Panc1 (cell line): ENCODE data around the genes ATG101, KRT85 and KRT1.

DNA sequence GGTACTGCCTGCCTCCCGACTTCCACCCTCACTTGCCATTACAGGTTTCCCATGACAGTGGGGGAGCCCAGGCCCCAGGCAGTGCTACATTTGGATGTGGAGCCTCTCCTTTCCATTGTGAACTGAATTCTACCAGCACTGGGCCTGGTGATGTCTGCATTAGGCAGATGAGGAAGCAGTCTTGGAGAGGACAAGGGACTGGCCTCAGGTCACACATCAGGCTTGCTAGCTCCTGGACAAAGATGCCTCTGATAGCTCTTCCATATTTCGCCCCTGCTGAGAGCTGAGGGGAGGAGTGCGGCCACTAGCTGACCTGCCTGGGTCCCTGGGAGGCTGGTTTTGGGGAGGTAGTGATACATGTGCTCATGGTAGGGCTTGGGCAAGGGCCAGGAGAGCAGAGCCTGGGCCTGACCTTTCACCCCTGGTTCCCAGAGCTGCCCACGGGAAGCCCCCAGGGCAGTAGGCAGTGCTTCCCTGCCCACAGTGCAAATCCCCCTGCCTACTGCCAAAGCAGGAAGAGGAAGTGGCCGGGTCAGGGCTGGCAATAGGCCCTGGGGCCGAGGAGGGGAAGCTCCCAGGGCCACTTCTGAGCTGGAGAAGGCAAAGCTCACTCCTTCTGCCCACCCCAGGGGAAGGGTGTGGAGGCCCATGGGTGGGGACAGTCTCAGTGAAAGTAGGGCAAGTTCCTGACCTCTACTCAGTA lies 5.7 kb upstream of the NR4A1 start:
- RRBS, 2 experiments, result no CpG with 5 or more reads among the region's 6 CpGs

DNA sequence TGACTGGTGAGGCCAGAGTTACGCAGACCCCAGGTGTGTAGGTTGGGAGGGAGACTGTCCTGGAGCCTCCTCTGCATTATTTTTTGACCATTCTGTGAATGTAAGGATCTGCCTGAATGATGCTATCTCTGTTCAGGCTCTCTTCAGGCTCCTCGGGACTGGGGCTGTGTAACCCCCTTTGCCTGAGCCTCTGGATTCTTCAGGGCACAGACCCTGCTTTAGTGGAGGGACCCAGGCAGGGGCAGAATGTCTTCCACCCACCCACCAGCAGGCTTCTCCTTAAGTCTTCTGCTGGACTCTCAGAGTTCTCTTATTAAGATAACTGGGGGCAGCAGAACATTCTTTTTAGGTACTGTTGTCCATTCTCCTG lies 1.9 kb downstream of the NR4A1 start:
- RRBS, 2 experiments, result no CpG with 5 or more reads among the region's 2 CpGs

DNA sequence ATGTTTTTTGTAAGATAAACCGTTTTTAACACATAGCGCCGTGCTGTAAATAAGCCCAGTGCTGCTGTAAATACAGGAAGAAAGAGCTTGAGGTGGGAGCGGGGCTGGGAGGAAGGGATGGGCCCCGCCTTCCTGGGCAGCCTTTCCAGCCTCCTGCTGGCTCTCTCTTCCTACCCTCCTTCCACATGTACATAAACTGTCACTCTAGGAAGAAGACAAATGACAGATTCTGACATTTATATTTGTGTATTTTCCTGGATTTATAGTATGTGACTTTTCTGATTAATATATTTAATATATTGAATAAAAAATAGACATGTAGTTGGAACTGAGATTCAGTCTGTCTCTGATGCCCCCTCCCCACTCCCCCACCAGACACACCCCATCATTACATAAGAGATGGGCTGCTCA lies 7.9 kb downstream of the NR4A1 start:
- RRBS, 2 experiments, result no CpG with 5 or more reads among the region's 5 CpGs

DNA sequence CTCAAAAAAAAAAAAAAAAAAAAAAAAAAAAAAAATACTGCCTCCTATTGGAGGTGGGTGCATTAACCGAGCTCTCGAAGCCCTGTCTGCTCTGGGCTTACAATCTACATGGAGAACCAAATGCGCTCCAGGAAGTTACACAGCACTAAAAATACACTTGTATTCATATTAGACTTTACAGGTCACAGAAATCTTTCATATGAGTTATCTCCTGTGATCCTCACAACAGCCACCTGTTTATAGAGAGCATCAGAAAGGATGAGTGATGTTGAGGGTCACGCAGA lies 848 bp upstream of the ATG101 start:
- RRBS, 2 experiments, result no CpG with 5 or more reads among the region's 4 CpGs

DNA sequence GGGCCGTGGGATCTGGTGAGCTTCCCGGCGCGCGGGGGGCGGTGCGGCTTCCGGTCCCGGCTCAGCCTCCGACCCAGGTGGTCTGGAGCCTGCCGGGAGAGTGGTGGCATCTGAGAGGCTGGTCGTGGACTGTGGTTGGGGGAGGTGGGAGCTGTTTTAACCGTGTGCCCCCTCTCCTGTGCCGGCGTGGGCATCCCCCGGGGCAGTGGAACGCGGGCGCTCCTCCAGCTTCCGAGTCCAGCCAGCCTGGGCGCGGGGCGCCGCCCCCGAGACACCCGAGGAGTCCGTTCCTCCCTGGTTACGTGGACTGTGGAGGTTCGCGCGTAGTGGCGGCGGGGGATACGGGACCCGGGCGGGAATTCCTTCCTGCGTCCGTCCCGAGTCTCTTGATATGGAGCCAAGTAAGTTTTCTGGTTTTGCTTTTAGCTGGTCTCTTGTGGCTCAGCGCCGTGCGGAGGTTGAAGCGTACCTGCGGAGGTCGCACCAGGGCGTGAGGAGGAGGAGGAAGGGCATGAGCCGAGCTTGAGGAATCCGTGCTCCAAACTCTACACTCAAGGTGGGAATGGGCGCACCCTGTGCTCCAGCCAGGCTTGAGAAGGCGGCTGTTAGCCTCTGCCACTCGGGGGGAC lies at the start of gene ATG101:
Gene ATG101, plus strand, starts transcription at position 51 of the 629 bp plus-strand sequence.
- RRBS, 2 experiments, result 2 to 10% methylated on average over 4 of the region's 51 CpGs

DNA sequence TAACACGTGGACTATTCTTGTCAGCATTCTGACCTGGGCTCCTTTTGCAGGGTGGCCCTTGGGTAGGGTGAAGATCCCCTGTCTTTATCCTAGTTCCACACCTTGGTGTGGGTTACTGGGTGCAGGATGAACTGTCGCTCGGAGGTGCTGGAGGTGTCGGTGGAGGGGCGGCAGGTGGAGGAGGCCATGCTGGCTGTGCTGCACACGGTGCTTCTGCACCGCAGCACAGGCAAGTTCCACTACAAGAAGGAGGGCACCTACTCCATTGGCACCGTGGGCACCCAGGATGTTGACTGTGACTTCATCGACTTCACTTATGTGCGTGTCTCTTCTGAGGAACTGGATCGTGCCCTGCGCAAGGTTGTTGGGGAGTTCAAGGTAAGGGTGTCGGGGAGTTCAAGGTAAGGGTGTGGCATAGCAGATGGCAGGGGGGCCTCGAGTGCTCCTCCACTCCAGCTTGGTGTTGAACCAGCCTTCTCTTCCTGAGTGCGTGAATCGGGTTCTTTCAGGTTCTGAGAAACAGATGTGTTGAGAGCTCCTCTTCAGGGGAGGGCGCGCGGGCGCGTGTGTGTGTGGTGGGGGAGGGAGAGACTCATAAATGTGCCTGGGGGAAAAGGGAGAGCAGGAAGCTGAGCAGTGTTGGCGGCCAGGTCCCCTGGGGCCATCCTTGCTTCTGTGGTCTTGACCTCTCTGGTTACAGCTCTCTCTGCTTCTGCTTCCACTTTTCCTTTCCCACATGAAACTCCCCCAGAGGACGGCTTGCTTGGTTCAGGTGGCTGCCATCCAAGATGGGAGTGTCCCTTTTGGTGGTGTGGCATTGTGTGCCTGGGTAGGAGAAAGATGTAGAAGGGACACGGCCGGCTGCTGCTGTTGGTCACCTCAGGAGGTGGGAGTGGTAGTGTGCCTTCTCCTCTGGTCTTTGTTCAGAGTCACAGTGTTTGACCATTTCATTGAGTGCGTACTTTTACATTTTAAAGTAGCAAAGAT lies 4.0 kb downstream of the ATG101 start:
- RRBS, 2 experiments, result no CpG with 5 or more reads among the region's 26 CpGs

DNA sequence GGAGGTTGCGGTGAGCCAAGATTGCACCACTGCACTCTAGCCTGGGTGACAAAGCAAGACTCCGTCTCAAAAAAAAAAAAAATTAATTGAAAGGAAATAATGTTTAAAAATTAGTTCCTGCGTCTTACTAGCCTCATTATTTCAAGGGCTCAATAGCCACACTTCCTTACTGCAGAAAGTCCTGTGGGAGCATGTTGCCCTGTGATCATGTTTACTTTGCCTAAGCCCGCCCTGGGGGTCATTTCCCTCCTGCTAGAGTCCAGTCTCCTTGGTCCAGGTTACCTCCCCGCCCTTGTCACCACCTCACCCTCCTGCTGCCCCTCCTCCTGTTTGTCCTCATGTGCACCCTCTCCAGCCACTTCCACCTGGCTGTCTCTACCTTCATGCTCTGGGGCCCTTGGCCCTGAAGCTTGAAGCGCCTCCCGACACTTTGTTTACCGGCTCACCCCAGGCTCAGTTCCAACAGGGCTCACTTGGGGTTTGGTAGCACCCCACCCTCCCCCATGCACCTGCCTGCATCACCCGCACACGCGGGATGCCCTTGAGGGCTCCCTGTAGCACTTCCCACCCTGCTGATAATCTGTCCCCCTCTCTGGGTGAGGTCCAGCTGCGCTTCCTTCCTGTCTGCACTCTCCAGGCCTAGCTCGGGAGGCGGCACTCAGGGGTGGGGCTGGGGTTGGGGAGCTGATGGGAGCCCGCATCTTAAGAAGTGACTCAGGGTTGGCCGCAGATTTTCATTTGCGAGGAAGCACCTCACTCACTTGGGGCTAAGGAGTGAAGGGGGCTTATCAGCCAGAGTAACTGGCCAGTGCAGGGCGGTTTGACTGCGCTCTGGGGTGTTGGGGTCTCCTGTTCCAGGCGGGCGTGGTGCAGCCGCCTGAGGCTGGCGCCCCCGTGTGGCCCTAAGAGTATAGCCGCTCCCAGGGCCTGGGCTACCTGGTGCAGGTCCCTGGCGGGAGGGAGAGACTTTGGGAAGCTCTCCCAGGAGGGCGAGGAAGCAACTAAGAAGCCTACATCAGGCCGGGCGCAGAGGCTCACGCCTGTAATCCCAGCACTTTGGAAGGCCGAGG lies 40.1 kb downstream of the SMIM41 start:
- RRBS, 2 experiments, result no CpG with 5 or more reads among the region's 31 CpGs

- RRBS, 2 experiments, result no CpG with 5 or more reads among the region's 17 CpGs
Measured at GRCh38 chr12:52145288-52146147, 46.3 kb downstream of the KRT80 start.

DNA sequence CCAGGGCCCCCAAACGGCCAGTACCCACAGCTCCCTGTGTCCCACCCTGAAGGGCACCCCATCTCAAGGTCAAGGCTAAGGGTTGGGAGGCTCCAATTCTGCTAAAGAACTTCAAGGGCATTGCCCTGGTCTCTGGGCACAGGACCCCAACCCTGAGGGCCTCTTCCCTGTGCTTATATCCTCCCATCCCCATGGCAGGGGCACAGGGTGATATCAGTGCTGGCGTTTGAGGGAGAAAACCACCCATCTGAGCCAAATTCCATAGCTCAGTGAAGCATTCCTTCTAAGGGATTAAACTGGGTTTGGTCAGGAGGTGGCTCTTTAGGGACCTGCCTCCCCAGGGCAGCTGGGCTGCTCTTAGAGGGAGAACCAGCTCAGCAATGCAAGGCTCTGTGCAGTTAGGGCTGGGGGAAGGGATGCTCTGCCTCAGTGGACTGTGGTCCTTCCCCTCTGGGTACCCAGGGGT lies 2.1 kb downstream of the KRT80 start:
- RRBS, 2 experiments, result no CpG with 5 or more reads among the region's 2 CpGs

GRCh38 chr12:52202088-52202972 lies 10.5 kb upstream of the KRT80 start:
- RRBS, 2 experiments, result no CpG with 5 or more reads among the region's 19 CpGs

DNA sequence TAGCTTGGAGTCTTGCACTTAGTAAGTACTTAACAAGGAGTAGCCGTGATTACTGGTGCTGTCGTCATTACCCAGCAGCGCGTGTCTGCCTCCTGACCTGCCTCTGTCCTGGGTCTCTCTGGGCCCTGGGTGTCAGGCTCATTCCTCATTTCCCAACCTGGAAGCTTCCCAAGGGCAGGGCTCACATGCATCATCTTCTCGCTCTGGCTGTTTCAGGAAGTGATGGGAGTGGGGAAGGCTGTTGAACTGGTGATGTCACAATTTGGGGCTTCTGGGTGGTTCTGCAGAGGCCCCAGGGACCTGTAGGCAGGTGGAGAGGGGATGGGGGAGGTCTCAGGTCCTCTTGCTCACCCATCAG lies 18.8 kb upstream of the KRT80 start:
- RRBS, 2 experiments, result no CpG with 5 or more reads among the region's 5 CpGs

DNA sequence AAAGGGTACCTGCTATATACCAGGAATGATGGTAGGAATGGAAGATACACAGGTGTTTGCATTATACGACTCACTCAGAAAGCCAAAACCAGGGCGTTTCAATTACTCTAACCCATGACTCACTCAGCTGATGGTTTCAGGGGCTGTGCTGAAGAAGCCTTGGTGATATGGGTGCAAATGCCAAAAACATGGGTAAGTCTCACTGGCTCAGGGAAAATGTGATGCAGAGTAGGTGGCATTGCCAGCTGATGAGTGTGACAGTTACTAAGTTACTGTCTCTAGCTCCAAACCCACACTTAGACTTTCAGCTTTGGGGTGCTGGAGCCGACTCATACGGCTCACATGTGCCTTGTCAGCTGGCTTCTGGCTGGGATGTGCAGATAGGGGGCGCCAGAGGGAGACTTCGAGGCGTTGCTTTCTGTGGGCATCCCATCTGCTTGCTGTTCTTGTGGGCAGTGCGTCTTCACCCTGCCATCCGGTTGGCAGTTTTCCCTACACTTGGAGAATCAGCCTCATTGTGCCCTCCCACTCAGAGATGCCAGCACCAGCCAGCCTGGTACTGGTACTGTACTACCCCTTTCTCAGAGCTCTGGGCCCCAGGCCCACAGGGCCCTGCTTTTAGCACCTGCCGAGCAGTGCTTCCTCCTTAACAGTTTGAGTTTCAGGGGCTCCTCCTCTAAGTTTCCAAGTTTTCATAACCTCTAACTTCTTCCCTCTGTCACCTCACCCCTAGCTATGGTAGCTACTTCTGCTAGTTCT lies 11.0 kb upstream of the KRT7 start:
- RRBS, 2 experiments, result no CpG with 5 or more reads among the region's 10 CpGs

GRCh38 chr12:52235416-52236601 lies 2.8 kb downstream of the KRT7 start:
- RRBS, 2 experiments, result no CpG with 5 or more reads among the region's 7 CpGs

- RRBS, 2 experiments, result no CpG with 5 or more reads among the region's 3 CpGs
Measured at GRCh38 chr12:52247177-52247344, 14.0 kb downstream of the KRT7 start.

DNA sequence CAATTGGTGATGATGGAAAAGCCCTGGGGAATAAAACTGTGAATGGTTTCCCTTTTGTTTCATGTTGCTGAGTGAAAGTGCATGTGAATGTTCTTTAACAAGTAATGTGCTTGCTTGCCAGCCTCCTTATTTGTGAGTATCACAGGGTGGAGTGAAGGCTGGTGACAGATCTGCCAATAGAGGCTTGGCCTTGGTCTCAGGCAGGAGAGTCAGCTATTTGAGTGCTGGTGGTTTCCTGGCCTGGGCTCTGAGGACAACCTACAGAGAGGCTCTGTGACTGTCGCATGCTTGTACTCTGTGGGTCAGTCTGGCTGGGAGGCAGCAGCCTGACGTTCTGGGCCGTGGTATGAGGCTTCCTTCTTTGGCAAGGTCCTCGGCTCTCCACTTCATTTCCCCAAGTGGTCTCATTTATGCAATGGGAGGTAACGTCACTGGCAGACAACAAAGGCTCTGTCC lies 20.6 kb downstream of the KRT85 start:
- RRBS, 2 experiments, result no CpG with 5 or more reads among the region's 5 CpGs

DNA sequence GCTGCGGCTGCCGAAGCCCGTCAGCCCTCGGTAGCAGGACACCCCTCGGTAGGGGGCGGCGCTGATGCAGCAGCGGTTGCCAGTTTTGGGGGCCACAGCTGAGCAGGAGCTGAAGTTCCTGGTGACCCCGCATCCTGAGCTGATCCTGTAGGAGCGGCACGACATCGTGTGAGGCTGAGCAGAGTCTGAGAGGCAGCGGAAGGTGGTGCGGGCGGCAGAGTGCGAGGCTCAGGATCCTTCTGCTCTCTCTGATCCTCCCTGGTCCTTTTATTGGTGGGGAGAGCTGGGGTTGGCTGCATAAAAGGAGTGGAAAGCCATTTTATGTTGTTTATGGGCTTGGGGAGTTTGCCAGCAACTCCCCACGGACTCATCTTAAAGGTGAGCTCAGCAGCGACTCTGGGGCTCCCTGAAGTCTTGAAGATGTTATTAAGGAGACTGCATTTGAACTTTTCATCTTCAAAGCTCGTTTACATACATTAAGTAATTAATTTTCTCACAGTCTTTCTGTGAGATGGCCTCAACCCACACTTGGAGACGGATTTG lies at the start of gene KRT85:
Gene KRT85, minus strand, starts transcription at position 241 of the 543 bp plus-strand sequence.
- RRBS, 2 experiments, result no CpG with 5 or more reads among the region's 20 CpGs

DNA sequence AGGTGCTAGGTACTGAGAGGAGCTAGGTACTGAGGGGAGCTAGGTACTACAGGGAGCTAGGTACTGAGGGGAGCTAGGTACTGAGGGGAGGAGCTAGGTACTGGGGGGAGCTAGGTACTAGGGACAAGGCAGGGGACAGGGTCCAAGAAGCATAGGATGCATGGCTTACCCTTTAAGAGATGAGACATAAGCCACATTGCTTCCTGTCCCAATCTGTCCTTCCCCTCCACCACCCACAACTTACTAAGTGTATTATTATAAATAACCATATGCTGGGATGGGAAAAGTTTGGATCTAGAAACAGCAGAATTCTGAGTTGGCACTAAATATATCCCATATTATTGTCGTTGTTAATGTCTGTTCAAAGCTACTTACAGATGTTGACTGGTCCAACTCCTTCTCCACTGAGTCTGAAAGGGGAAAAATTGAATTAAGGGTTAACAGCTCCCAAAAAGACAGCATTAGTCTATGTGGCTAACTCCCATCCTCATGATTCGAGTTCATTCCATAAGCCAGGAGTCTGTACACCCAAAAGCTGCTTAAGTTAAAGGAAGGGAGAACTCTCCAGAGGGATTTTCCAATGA lies 4.7 kb downstream of the KRT5 start:
- RRBS, 2 experiments, result no CpG with 5 or more reads among the region's 2 CpGs

- RRBS, 2 experiments, result no CpG with 5 or more reads among the region's 4 CpGs
Measured at GRCh38 chr12:52612566-52613081, 5.7 kb downstream of the KRT73 start.

DNA sequence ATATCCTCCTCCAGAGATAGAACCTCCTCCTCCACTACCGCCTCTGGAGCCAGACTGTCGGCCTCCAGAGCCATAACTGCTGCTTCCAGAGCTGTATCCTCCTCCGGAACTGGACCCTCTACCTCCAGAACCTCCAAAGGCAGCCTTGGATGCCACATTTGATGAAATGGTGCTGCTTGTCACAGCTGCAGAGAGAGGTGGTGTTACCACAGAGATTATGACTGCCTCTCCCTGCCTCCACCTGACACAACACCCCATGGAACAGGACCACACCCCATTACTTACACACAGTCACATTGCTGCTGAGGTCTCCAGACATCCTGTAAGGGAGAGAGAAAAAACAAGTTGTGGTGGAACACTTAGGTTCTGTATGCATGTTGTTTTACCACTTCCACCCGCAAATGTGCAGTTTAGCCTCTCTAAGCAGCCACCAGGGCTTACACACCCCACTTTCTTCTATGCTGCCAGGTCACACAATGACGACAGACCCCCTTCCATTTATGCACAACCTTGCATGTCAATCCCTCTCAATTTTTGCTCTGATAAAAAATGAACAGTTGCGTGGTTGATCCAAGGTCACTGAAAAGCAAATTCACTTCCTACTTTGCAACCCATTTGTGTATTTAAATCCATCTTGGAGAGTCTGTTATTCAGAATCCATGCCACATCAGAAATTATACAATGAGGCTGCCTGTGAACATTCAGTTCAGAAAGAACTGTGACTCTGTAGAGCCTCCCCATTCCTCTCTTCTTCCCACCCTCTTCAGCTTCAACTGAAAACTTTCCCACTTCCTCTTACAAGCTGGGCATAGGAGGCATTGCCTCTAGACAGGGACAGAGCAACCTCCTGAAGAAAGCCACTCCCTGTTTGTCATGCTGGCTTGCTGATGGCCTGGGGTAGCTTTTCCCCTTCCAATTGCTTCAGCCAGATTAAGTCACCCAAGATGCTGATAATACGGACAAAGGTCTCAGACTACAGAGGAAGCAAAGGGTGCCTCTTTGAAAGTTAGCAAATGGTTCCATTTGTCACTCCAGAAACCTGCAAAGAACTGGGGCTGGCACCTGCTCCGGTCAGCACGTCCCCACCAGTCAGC lies 6.4 kb downstream of the KRT2 start:
- RRBS, 2 experiments, result 19 to 38% methylated on average over 2 of the region's 9 CpGs

- RRBS, 2 experiments, result no CpG with 5 or more reads among the region's 8 CpGs
Measured at GRCh38 chr12:52680178-52680653, at the start of gene KRT1. Gene KRT1, minus strand, starts transcription at chr12:52680407.